ENCODE measurements around the genes TTC21A, CCR8 and ZNF619.

- RRBS, 2 experiments = no CpG with 5 or more reads among the region's 8 CpGs
Observed at GRCh38 chr3:38615871-38616864, 33.3 kb downstream of the SCN5A start.

GRCh38 chr3:39097281-39098478, 9.7 kb downstream of the GORASP1 start:
- RRBS, 2 experiments = no CpG with 5 or more reads among the region's 12 CpGs

DNA sequence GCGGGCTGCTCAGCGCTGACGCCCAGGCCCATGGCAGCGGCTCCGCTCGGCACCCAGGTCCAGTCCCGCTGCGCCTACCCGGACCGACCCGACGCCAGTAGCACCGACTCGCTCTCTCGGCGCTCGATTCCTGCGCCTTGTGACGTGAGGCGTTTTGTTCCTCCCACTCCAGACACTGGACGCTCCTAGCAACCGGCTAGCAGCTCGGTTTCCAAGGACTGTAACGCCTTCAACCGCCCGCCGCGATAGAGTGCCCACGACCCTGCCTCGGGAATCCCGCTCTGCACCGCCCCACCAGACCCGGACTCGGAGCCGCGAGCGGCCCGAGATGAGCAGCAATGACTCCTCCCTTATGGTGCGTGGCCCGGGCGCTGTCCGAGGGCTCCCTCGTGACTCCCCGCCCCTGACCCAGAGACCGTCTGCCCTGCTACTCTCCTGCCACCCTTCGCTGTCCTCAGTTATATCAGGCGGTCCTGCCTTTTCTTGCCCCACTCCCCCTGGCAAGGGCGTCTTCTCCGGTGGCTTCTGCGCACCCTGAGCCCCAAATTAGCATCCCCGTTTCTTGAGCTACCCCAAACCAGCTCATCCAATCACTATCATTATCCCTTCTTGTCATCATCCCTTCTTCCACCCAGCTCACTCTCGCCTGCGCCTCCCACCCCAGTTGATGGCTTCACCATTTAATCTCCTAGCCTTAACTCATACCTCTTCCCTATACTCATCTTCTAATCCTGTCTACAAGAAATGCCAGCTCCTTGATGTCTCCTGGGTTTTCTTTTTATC, at the start of gene TTC21A:
TSS of gene TTC21A (plus strand) at position 171 of the 783 bp plus-strand sequence.
- RRBS, 2 experiments = under 1 to 1% methylated on average over 15 to 21 of the region's 53 CpGs

DNA sequence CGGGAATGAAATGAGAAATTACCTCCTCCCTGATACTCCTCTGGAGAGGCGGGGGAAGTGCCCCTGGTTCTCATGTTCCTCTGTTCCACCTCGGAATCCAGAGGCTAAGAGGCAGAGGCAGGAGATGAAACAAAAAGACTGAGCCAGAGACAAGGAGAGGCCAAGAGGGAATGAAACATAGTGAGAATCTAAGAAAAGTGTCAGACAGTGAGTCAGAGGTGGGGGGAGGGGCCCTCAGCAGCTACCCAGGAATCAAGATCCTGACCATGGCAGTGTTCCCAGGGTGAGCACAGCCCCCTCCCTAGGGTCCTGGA, 2.6 kb downstream of the CSRNP1 start:
- RRBS, 2 experiments = no CpG with 5 or more reads among the region's 3 CpGs

GRCh38 chr3:39288352-39288920, 8.6 kb upstream of the CX3CR1 start:
- RRBS, 2 experiments = no CpG with 5 or more reads among the region's 5 CpGs

GRCh38 chr3:39329369-39329883, at the start of gene CCR8:
CCR8 (plus strand) TSS chr3:39329709.
- RRBS, 2 experiments = no CpG with 5 or more reads among the region's 1 CpG

DNA sequence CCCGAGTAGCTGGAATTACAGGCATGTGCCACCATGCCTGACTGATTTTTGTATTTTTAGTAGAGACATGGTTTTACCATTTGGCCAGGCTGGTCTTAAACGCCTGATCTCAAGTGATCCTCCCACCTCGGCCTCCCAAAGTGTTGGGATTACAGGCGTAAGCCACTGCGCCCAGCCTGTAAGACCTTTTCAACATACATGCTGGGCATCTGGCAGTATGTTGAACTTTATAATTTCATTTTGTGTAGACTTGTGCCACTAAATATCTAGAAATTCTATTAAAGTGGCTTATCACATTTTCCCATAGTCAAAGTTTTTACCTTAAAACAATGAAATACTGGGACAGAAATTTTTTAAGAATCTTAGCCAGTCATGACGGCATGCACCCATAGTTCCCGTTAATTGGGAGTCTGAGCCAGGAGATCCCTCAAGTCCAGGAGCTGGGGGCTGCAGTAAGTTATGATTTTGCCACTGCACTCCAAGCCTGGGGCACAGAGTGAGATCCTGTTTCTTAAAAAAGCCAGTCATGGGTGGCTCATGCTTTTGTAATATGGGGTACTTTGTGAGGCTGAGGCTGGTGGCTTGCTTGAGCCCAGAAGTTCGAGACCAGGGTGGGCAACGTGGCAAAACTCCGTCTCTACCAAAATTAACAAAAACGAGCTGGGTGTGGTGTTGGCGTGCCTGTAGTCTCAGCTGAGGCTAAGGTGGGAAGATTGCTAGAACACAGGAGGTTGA, 3.0 kb downstream of the RPSA start:
- RRBS, 2 experiments = no CpG with 5 or more reads among the region's 12 CpGs

- RRBS, 2 experiments = no CpG with 5 or more reads among the region's 12 CpGs
Observed at GRCh38 chr3:39412362-39413521, 6.2 kb downstream of the RPSA start.

DNA sequence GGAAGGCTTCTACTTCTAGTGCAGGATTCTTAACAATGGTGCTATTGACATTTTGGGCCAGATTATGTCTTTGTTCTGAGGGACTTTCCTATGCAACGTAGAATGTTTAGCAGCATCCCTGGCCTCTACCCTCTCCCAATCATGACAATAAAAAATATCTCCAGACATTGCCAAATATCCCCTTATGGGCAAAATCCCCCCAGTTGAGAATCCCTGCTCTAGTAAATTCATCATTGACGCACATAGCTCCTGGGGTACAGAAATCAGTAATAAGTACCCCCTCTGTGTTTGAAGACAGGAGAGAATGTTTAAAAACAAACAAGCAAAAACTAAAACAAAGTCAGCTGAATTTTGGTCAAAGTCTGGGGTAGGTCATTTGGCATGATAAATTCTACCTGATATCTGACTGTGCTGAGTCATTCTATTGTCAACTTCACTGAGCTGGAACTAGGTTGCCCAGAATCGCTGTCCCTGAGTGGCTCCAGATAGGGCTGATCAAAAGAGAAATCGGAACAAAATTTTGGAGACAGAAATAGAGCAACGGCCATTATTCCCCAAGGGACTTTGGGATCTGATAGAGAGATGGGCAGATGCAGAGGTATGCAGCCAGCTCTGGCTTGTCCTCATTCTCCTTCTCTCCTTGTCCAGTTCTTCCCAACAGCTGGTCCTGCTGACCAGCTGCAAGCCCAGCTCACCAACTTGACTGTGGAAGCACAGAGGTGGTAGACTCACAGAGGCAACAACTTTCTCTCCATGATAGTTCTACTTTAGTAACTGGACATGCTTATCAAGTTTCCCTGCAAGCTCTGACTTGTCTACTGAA, 57.4 kb upstream of the MYRIP start:
- RRBS, 2 experiments = no CpG with 5 or more reads among the region's 5 CpGs

DNA sequence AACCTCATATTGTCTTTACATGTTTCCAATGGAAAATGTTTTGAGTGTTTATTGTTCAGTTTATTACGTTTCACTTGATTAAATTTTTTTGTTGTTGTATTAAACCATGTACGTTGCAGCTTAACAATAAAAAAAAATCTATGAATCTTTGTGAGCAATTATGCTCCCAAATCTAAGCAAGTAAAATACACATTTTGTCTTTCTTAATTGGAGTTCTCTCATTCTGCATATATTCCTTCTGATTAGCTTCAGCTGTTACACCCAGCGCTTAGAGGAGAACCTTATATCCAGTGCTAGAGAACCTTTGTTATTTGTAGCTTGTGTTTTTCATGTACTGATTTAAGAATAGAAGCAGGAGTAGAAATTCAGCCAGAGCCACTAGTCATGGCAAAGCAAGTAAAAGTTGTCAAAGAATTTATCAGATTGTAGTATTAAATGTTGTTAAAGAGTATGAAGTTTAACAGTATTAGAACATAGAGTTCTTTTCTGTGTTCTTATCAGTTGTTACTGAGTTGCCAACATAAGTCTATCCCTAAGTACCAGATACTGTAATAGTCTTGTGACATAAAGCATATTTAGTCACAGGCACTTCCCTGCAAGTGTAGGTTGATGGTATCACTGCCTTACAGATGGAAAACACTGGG, 2.8 kb downstream of the EIF1B start:
- RRBS, 2 experiments = no CpG with 5 or more reads among the region's 3 CpGs

GRCh38 chr3:40476474-40477599, at the start of gene ZNF619:
ZNF619 (plus strand) TSS chr3:40477122.
- RRBS, 2 experiments = 54 to 60% methylated on average over 11 of the region's 50 CpGs

GRCh38 chr3:40828318-40828869, 303.6 kb downstream of the ZNF621 start:
- RRBS, 2 experiments = no CpG with 5 or more reads among the region's 4 CpGs

DNA sequence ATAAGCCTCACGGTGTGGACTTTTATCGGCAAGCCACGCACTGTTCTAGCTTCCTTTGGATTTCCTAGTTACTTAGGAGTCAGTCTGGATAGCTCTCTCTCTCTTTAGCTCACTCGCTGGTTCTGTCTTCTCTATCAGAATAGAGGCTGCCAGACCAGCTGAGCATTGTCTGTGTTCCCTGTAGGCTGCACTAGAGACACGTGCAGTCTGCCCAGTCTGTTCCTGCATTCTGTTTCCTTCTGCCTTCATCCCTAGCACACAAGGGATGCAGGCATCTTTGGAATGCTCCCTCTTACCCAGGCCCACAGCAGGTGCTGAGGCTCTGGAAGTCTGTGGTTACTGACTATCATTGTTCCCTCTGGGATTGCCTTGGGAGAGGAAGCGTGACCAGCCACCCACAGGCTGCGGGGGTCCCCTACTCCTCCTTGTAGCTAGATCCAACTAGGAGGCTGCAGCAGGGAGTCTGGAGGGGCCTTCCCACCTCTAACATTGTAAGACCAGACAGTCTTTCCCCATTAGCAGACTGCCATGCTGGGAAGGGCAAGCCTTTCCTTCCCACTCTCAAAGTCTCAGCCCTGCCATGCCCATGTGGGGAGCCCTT, 322.9 kb downstream of the ZNF621 start:
- RRBS, 2 experiments = no CpG with 5 or more reads among the region's 7 CpGs

DNA sequence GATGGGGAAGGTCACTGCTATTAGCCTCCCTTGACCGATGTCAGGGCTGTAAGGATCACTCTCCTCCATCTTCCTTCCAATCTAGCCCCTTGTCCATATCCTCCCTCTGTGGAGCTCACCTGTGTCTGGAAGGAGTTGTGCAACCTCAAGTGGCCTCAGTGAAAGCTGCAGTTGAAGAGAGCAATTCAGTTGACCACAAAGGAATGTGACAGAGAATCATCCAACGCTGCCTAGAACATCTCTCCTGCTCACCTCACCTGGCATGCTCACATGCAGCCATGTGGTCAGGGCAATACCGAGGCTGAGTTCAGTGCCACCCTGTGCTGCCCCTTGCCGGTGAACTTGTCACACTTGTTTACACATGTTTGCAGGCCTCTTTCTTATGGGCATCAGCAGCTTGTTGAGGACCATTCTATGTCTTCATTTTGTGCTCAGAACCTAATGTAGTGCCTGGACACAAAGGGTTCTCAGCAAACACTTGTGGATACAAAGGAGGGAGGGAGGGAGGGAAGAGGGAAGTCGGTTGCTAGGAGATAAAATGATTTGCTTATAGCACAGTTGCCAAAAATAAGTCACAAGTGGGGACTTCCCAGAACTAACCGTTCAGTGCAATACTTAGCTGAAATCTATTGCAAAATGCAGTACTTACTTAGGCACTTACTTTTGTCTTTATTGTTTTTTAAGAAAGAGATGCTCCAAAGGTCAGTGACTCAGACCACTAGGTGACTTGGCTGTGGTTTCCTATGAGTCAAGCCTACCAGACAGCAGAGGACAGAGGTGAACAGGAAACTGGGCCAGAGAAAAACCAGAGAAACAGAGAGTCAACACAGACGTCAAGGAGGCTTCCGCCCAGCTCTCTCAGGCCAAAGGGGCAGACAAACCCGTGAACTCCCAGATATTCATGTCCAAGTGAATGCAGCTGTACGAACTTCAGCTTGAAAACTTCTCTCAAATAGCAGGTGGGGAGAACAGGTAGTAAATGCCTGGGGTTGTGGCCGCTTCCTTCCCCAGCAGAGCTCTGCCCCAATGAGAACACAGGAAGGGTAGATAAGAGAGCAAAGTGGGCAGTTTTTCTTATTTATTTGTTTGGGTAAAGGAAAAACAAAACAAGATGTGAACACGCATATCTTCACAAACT, 227.8 kb upstream of the CTNNB1 start:
- RRBS, 2 experiments = no CpG with 5 or more reads among the region's 12 CpGs

GRCh38 chr3:41224696-41225419, 25.6 kb downstream of the CTNNB1 start:
- RRBS, 2 experiments = no CpG with 5 or more reads among the region's 8 CpGs

DNA sequence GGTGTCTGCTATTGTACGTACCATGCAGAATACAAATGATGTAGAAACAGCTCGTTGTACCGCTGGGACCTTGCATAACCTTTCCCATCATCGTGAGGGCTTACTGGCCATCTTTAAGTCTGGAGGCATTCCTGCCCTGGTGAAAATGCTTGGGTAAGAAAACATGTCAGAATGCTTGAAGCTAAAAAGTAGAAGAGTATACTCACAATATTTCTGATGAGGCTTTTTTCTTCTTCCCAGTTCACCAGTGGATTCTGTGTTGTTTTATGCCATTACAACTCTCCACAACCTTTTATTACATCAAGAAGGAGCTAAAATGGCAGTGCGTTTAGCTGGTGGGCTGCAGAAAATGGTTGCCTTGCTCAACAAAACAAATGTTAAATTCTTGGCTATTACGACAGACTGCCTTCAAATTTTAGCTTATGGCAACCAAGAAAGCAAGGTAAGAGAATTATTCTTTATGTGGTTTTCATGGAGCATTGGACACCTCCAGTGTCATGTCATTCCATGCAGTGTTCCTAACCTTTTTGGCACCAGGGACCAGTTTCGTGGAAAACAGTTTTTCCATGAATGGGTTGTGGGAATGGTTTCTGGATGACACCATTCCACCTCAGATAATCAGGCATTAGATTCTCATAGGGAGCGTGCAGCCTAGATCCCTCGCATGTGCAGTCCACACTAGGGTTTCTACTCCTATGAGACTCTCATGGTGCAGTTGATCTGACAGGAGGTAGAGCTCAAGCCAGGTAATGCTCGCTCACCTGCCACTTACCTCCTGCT, 26.3 kb downstream of the CTNNB1 start:
- RRBS, 2 experiments = no CpG with 5 or more reads among the region's 10 CpGs

DNA sequence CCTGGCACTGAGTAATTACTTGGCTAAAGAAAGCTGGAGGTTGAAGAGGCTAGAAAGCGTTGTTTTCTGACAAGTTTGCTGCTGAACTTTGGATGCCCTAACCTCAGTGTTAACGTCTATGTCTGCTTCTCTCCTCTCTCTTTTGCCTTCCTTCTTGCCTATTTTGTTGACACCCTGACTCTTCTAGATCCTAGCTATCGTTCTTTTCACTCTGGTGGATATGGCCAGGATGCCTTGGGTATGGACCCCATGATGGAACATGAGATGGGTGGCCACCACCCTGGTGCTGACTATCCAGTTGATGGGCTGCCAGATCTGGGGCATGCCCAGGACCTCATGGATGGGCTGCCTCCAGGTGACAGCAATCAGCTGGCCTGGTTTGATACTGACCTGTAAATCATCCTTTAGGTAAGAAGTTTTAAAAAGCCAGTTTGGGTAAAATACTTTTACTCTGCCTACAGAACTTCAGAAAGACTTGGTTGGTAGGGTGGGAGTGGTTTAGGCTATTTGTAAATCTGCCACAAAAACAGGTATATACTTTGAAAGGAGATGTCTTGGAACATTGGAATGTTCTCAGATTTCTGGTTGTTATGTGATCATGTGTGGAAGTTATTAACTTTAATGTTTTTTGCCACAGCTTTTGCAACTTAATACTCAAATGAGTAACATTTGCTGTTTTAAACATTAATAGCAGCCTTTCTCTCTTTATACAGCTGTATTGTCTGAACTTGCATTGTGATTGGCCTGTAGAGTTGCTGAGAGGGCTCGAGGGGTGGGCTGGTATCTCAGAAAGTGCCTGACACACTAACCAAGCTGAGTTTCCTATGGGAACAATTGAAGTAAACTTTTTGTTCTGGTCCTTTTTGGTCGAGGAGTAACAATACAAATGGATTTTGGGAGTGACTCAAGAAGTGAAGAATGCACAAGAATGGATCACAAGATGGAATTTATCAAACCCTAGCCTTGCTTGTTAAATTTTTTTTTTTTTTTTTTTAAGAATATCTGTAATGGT, 39.9 kb downstream of the CTNNB1 start:
- RRBS, 2 experiments = no CpG with 5 or more reads among the region's 5 CpGs

- RRBS, 2 experiments = no CpG with 5 or more reads among the region's 7 CpGs
Observed at GRCh38 chr3:41627351-41628043, 334.4 kb downstream of the ULK4 start.

DNA sequence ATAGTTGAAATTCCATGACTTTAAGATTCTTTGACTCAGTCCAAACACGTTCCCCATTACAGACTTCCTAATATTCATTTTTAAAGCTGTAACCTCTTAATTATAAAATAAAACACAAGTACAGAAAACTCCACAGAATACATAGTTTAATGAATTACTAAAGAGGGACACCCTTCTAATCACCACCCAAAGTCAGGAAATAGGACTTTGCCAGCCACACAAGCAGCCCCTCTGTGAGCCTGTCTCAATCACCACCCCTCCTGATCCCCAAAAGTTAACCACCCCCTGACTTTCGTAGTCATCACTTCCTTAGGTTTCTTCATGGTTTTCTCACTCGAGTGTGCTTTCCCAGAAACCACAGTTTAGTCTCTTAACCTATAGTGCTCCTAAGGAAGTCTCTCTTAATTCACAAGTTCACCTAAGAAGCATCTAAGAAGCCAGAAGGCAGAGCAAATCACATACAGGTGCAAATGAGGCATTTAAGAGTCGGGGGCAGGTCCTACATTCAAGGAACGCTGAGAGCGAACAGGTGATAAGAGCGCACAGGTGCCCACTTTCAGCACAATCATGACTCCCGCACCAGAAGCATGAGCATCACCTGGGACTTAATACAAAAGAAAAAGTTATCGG, 1.1 kb downstream of the ULK4 start:
- RRBS, 2 experiments = no CpG with 5 or more reads among the region's 9 CpGs

DNA sequence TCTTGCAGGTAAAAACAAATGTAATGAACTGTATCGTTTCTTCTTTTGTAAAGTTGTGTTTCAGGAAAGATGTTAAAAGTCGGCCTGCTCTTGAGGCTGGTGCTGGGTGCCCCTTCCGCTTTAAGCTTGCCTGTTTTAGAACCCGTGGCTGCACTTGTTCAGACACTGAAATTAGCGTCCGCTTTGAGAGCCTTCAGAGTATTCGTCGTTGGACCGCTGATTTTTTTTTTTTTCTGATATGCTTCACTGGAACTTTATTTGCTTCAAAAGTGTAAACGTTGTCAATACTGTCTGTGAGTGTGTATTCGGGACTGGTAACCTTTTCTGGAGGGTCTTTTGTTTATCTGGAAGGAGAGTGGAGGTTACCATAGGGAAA, 52.7 kb upstream of the ULK4 start:
- RRBS, 2 experiments = no CpG with 5 or more reads among the region's 11 CpGs

Measured in LNCaP clone FGC (cell line).